ENCODE measurements around a stretch of chrX.

DNA sequence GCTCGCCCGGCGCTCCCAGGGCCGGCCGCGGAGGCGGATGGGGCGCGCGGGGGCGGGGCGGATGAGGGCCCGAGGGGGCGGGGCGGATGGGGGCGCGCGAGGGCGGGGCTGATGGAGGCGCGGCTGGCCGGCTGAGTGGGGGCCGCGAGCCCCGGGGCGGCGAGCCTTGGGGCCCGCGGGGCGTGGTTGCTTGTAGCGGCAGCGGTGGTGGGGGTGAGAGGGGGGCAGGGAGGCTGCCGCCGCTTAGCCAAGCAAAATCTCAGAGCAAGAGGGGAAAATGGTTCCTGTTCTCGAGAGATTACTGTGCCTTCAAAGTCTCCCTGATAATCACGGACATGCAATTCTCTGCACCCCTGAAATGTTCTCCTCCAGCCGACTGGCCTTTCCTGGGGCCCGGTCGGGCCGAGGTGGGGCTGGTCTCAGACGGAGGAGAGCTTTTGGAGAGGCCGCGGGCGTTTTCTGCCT is 387 bp upstream of the RBBP7 start:
- RRBS = under 1% methylated on average over 7 of the region's 44 CpGs

DNA sequence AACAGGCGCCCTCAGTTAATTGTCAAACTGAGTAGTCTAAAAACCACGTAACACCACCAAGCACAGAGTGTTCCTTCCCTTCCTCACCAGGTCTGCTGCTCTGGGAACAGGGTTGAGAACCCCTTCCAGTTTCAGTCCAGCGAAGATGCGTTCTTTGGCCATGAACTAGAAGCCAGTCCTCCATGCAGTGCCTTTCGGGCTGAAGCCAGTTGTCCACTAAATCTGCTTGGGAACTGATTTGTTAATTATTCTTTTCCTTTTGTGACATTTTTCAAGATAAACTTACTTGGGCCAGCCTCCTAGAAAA is 150.1 kb upstream of the SCML1 start:
- RRBS = no CpG with 5 or more reads among the region's 5 CpGs

- RRBS = 74% methylated on average over 2 of the region's 17 CpGs
Measured at GRCh38 chrX:18603645-18604783, 67.9 kb downstream of the RS1 start.

DNA sequence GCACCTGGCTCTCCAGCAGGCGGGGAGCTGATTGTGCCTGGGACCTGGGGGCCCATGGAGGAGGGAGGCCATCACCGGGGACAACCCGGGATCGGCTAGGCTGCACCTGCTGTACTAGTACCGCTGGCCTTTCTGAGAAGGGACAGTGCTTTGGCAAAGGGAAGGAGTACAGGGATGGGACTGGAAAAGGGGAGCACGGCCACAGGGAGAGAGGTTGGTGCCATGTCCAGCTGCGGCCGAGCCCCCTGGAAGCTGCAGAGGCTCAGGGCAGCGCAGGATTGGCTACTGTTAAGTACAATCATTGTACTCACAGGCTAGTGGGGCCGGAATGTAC is 56.7 kb downstream of the PHKA2 start:
- RRBS = no CpG with 5 or more reads among the region's 10 CpGs

DNA sequence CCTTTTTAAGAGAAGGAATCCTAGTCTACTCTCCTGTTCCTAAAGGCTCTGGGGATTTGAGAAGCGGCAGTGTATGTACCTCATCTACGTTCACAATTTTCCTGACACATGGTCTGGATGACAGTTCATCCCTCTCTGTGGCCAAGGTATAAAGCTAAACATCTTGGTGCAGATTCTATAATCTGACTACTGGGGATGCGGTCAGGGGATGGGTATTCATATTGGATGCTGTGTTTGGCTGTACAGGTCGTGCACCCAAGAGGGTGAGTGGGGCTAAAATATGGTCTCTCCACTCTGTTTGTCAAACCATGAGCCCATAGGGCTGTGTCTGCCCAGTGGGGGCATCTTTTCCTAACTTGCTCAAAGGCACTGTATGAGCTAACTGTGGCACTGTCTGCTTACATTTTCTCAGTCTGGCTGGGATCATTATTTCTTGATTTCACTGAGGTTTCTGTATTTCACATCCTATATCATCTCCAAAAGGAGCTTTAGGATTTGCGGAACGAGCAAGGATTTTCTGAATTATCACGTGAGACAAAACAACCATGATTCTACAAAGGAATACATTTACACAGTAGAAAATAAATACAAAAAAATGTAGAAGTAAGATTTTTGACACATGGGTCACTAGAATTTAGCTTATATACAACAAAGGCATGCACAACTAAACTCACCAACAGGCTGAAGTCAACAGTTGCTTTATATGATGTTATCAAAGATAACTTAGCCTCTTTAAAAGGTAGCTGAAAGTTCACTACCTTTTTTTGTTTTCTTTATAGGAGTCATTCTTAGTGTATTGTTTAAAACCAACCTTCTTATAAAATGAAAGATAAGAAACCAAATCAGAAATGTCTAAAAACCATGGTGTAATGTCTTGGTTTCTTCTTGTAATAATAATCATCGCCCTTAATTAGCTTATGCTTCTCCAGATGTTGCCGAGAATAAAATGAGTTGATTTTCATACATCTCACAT is 6.2 kb upstream of the PHKA2 start:
- RRBS = no CpG with 5 or more reads among the region's 9 CpGs

- RRBS = no CpG with 5 or more reads among the region's 24 CpGs
Measured at GRCh38 chrX:19142825-19143187, 20.5 kb upstream of the ADGRG2 start.

DNA sequence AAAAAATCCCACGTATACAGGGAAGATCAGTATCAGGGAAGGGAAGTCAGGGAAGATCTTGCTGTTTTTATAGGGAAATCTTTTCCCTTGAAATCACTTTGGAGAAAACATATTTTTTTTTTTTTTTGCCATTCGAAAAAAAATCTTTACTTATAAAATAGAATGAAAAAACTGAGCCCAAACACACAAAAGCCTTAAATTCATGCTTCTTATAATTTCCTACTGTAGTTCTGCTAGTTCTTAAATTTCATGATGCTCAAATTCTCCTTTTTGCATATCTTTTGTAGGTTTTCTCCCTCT is 66.1 kb upstream of the ADGRG2 start:
- RRBS = no CpG with 5 or more reads among the region's 2 CpGs

- RRBS = 4% methylated on average over 6 of the region's 29 CpGs
Measured at GRCh38 chrX:19372068-19373073, 28.6 kb downstream of the PDHA1 start.

DNA sequence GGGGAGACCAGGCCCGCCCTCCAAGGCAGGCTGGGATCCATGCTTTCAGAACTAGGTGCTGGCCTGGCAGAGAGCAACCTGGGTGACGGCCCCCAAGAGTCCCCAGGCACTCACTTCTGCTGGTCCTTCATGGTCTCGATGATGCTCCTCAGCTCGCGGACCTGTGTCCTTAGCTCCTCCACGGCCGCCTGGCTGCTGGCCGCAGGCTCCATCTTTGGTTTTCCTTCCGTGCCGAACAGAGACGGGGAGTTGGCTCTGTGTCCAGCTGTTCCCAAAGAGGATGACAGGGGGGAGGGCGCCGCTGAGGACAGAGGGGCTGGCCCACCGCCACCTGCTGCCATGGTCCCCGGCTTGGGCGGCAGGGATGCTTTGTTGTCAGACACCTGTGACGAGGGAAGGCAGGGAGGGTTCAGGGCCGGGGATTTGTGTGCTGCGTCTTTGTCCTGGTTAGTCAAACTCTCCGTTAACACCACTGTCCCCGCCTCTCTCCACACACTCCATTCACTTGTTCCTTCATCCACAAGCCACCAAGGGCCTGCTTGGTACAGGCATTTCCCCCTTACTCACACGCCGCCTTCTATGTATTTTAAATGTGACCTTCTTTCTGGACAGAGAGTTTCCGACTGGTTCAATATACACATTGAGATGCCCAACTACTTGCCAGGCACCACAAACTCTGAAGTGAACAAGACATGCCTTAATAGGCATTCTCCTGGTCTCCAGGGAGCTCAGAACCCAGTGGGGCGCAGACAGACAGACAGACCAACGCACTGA is 26.7 kb upstream of the MAP3K15 start:
- RRBS = 8% methylated on average over 4 of the region's 26 CpGs

DNA sequence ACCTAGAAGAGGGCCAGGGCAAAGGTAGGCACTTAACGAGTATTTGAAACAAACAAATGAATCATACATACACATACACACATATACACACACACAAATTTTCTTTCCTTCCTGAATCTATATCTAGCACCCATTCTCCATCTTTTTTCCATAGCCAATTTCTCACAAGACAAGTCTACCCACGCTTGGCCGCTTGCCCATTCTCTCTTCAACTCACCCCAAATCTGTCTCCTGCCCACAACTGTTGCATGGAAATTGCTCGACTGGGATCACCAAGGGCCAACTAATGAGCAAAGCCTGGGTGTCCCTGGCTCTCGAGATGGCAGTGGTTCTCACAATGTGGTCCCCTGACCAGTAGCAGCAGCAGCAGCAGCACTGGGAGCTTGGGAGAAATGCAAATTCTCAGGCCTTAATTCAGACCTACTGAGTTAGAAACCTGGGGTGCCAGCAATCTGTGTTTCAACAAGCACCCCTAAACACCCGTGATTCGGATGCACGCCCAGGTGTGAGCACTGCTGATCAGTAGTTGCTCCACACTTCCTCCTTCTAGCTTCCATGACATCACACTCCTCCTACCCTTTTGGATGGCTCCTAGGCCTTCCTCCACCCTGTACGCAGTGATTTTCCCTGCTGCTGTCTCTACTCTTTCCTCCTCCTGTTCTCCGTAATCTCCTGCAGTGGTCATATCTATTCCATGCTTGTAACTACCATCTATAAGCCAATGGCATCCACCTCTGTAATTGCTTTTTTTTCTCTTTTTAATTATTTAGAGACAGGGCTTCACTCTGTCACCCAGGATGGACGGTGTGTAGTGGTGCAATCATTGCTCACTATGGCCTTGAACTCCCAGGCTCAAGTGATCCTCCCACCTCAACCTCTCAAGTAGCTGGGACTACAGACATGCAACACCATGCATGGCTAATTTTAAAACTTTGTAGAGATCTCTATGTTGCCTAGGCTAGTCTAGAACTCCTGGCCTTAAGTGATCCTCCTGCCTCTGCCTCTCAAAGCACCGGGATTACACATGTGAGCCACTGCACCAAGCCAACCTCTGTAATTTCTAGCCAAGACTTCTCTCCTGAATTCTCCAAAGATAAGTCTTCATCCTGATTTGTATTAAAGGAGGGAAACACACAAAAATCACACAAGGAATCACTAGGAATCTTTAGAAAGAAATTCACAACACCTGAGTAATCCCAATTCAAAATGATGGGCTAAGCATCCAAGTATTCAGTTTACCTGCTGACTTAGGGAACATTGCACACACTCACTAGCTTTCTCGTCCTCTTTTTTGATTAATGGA is 65.3 kb upstream of the MAP3K15 start:
- RRBS = no CpG with 5 or more reads among the region's 13 CpGs

DNA sequence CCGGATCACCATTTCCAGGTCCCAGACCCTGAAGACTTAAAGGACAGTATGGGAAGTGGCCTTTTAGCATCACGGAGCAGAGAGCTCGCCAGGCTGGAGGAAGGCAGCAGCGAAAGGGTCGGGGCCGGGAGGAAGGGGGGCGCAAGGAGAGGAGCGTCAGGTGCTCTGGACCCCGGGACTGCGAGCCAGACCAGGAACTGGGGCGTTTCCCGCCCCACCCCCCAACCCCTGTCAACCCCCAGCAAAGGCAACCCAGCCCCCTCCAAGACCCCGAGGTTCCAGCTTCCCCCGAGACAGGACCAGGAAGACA is 855 bp downstream of the SH3KBP1 start:
- RRBS = 23% methylated on average over 5 of the region's 14 CpGs

DNA sequence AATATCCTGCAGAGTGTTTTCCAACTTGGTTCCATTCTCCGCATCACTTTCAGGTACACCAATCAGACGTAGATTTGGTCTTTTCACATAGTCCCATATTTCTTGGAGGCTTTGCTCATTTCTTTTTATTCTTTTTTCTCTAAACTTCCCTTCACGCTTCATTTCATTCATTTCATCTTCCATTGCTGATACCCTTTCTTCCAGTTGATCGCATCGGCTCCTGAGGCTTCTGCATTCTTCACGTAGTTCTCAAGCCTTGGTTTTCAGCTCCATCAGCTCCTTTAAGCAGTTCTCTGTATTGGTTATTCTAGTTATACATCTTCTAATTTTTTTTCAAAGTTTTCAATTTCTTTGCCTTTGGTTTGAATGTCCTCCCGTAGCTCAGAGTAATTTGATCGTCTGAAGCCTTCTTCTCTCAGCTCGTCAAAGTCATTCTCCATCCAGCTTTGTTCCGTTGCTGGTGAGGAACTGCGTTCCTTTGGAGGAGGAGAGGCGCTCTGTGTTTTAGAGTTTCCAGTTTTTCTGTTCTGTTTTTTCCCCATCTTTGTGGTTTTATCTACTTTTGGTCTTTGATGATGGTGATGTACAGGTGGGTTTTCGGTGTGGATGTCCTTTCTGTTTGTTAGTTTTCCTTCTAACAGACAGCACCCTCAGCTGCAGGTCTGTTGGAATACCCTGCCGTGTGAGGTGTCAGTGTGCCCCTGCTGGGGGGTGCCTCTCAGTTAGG is 45.8 kb downstream of the BCLAF3 start:
- RRBS = no CpG with 5 or more reads among the region's 14 CpGs

DNA sequence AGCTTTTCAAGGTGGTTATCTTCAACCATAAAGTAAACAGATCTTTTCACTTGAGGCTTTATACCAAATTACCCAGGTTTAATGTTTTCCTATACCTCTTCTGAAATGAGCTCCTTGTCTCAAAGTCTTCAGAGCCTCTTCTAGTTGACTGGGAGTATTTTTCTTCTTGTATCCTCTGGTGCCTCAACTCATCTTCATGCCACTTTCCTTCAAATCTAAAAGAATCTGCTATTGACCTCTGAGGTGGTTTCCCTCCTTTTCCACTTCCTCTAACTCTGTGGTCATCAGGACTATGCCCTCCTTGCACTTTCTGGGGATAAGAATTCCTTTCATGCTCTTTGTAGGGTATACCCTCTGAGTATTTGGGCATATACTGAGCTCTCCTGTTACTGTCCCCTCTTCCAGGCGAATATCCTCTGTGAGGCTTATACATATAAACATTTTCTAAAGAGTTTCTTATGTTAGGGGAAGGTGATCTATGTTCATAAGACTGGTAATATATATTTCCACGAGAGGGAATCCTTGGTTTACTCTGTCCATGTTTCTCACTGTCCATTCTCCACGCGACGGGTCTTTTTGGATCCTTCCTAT is 24.8 kb downstream of the BCLAF3 start:
- RRBS = no CpG with 5 or more reads among the region's 5 CpGs

DNA sequence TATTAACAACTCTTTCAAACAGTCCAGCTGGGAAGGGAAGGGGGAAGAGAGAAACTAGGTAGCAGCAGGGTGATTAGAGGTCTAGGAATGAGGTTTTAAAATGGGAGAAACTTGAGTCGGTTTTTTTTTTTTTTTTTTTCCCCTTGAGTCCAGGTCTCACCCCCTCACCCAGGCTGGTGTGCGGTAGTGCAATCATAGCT is 4.3 kb downstream of the BCLAF3 start:
- RRBS = no CpG with 5 or more reads among the region's 2 CpGs

- RRBS = 29% methylated on average over 4 of the region's 12 CpGs
Measured at GRCh38 chrX:20056612-20057079, 60.1 kb downstream of the MAP7D2 start.

DNA sequence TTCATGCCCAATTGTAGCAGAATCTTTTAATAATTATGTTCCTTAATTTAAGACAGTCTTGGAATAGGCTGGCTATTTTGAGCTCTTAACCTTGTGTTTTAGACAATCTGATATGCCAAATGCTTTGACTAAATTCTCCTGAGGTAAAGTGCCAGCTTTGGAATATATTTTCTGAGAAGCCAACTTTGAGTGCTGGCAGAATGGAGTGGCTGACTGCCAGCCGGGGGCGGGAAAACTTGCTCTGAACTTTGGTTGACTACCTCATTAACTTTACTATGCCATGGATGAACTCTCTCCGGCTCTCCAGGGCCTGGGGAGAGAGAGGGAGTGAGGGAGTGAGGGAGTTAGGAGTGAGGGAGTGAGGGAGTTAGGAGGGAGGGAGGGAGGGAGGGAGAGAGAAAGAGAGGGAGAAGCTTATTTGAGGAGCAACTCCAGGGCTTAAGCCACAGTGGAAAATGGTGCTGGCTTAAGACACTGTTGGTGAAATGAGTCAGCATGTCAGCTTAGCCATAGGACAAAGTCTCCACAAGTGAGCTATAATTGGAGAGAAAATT is 280.8 kb upstream of the RPS6KA3 start:
- RRBS = 8% methylated on average over 1 of the region's 3 CpGs

- RRBS = 27% methylated on average over 6 of the region's 24 CpGs
Measured at GRCh38 chrX:21373622-21373961, 626 bp upstream of the CNKSR2 start.

- RRBS = no CpG with 5 or more reads among the region's 9 CpGs
Measured at GRCh38 chrX:21883123-21883893, 27.5 kb downstream of the YY2 start.

DNA sequence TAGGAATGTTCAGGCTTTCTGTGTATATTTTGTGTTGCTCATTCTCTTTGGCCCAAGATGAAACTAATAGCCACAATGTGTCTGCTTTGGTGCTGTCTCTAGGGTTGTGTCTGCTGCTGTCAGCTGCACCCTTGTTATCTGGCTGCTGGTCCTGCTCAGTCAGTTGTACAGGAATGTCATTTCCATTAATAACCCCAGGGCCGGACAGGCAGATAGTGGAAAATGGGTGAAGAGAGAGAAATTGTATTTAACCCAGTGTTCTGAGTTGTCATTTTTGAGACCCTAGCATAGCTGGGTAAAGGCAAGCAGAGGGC is 115.1 kb downstream of the PHEX start:
- RRBS = no CpG with 5 or more reads among the region's 1 CpG